Peritoneum (tissue), 1 donor: ENCODE results near the genes SSX2IP, DDAH1, CLCA1 and HS2ST1.

DNA sequence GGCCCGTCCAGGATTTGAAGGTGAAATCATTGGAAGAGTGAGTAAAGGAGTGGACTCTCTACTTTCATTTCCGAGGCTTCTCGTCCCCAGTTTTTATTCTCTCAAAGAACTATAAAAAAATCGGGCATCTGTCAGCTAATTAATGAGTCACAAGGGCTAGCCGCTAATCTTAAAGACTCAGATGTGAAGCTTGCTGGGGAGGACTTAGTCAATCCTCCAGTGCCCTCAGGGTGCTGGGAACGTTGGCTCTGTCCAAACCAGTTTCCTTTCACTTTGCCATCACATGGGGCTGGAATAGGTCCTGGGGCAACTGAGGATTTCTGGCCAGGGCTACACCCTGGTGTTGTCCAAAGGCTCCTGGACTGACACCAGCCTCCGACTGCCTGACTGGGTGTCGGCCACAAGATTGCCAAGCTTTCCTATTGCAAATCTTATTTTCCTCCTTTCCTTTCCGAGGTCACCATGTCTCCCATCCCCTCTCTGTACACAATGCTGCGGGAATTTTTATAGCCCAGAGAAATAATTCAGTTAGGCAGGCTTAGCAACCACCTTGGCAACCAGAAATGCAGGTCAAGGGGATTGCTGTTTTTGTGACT, 29.7 kb upstream of the CTBS start:
- PRO-cap, result no peak

- PRO-cap, result bidirectional peak, plus-strand start at chr1:84690706, minus-strand start at chr1:84690541
These were observed at the start of gene SSX2IP for GRCh38 chr1:84689620-84690581. Gene SSX2IP, minus strand, starts transcription at chr1:84690461.

DNA sequence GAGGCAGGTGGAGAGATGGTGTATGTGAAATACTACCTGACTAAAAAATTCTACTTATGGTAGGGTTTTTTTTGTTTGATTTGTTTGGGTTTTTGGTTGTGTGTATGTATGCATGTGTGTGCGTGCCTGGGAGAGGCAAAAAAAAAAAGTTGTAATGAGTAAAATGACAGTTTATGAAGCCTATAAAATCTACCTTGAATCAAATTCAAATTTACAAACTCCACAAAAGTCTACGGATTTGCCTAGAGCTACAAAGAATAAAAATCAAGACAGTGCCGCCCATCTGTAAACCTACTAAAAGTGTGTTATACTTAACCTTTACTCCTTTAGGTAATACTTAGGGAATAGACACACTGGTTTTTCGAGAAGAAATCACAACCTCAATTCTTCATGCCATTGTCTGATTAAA, 1.2 kb downstream of the SYDE2 start:
- PRO-cap, result no peak

DNA sequence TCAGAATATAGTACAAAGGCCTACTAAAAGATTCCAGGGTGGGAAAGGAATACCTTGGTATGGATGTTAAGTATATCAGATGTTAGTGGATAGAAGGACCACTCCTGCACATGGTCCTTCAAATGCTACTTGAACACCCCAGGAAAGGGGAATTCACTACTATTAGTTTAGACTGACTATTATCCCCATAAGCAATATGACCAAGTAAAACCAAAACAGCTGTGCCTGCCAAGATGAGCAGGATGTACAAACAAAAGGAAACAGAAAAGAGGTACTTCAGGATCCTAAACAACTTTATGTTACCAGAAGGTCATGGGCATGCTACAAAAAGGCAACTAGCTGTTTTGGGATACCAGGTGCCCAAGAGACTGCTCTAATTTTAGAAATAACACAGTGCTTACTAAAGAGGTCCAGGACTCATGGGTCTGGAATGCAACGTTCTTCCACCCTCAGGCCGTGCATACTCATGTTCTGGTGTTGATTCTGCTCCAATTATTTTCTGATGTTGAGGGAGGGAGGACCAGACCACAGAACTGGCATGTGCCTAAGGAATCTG, 37.4 kb upstream of the BCL10 start:
- PRO-cap, result no peak

- PRO-cap, result no peak
These were observed 54.0 kb upstream of the BCL10 start for GRCh38 chr1:85330299-85330917.

GRCh38 chr1:85465020-85465772, at the start of gene DDAH1:
Gene DDAH1, minus strand, starts transcription at chr1:85465159.
- PRO-cap, result bidirectional peak, plus-strand start at chr1:85465305, minus-strand start at chr1:85465157

DNA sequence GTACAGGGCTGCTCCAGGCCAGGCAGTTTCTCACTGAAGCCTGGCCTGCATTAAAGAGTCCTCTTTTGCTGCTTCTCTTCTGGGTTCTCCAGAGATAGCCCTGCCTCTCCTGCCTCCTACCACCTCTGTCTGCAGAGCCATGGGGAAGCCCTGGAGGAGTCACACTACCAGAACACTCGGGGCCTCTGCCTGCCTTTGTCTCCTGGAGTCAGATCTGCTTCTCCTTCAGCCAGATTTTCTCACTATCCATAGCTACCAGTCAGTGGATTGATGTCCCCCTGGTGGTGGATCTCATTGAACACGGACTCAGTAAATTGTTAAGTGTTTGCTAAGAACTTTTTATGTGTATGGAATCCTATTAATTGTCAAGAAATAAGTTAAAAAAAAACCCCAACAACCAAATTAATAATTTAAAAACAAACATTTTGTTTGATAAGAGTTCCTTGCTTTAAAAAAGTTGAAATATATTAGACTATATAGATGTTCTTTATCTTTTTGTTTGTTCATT, 37.8 kb upstream of the DDAH1 start:
- PRO-cap, result no peak

DNA sequence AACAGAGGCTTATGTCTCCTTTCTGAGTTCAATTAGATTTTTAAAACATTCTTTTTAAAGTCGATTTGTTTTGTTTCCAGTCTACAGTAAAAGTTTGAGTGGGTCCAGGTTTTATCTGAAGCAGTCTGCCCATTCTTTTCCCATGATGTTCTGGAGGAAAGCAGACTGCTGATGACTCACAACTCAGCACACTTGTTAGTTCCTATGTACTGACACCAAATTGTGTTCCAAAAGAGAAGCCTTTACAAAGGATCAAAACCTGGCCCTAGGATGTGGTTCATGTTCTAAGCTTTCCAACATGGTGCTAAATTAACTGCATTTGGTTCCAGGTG, 11.4 kb upstream of the CCN1 start:
- PRO-cap, result no peak

- PRO-cap, result no peak
These were observed 1.9 kb upstream of the CCN1 start for GRCh38 chr1:85578674-85579018.

- PRO-cap, result no peak
These were observed 1.1 kb upstream of the CCN1 start for GRCh38 chr1:85579399-85579981.

GRCh38 chr1:85581285-85582356, 1.1 kb downstream of the CCN1 start:
- PRO-cap, result no peak

- PRO-cap, result no peak
These were observed 1.9 kb downstream of the CCN1 start for GRCh38 chr1:85582357-85582911.

DNA sequence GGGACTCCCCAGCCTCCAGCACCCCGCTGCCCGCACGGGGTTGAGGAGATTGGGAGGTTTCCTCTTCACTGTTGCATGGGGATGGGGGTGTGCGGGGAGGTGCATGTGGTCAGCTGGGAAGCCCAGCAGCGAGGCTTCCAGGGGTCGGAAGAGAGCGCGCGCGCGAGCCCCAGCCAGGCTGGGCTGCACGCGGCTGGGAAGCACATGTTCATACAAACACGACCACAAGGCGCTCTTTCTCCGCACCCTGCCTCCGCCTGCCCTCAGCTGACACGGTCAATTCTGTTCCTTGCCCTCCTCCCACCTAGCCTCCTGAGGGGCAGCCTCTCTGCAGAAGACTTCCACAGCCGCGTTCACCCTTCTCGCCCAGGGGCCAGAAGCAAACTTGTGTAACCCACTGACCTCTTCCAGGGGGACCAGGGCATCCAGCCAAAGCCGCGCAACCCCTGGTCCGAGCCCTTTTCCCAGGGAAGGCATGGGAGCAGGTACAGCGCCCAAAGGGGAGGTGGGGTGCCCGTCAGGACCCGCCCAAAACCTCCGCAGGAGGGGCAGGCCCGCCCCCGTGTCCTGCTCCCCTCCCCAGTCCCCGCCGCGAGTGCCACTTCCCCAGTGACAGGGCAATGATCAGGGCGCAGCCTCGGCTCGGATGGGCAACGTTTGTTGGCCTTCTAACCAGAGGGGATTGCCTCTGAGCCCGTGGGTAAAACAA, 1.3 kb downstream of the COL24A1 start:
- PRO-cap, result no peak

DNA sequence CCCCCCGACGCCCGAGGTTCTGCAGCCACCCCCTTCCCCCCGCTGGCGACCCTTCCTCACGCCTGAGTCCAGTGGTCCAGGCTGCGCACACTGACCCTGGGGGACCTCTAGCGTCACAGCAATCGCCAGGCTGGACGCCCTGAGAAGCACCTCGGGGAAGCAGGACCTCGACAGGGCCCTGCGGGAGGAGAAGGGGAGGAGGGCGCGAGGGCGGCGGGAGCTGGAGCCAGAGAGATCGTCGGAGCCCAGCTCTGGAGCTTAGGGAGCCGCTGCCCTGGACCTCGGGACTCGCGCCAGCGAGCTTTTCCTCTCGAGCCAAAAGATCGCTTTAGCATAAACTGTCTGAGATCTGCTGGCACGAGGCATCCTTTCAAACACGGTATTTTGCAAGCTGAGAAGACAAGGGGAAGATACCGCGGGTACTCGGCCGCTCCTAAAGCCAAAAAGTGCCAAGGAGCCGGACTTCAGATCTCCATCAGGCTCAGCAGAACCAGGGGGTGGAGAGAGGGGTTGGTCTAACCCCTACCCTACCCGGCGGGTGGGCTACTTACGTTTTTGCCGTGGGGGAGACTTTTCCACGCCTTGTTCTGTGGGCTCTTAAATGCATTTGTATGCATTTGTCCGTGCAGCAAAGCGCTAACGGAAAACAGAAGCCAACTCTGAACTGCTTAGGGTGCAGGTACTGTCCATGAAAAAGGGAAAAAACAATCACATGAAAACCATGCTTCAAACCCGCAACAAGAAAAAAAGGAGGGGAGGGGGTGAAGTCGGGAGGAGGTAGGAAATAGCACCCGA, 585 bp downstream of the COL24A1 start:
- PRO-cap, result no peak

DNA sequence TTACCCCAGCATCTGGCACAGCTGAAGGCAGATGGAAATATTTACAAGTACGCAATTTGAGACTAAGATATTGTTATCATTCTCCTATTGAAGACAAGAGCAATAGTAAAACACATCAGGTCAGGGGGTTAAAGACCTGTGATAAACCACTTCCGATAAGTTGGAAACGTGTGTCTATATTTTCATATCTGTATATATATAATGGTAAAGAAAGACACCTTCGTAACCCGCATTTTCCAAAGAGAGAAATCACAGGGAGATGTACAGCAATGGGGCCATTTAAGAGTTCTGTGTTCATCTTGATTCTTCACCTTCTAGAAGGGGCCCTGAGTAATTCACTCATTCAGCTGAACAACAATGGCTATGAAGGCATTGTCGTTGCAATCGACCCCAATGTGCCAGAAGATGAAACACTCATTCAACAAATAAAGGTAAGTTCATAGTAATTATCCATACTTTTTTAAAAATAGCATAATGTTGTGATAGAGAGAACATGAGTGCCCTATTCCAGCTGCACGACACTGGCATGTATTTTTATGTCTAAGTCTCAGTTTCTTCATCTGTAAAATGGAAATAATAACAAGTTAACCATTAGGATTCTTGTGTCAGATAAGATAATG, at the start of gene CLCA1:
TSS of gene CLCA1 (plus strand) at position 225 of the 620 bp plus-strand sequence.
- PRO-cap, result no peak

DNA sequence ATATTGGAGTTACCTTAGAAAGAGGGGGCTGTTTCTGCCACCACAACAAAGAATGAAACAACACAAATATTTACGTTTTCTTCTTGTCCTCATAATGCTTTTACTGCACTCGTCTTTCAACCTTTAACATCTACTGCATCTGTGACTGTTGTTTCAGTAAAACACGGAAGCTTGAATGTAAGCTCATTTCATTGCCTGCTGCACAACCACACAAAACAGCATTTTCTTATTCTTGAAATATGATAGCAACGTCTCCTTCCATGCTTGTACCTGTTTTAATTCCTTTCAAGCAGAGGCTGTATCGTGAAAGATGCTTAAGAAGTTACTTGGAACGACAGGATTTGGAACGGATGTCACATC, 802 bp upstream of the SH3GLB1 start:
- PRO-cap, result no peak

GRCh38 chr1:86914544-86915015, at the start of gene HS2ST1:
Gene HS2ST1, plus strand, starts transcription at chr1:86914635.
- PRO-cap, result unidirectional peak, plus-strand start at chr1:86914674

GRCh38 chr1:87449137-87450173, 120.8 kb downstream of the LMO4 start:
- PRO-cap, result no peak

- PRO-cap, result no peak
These were observed 2.3 kb downstream of the GBP1 start for GRCh38 chr1:89062676-89063218.

DNA sequence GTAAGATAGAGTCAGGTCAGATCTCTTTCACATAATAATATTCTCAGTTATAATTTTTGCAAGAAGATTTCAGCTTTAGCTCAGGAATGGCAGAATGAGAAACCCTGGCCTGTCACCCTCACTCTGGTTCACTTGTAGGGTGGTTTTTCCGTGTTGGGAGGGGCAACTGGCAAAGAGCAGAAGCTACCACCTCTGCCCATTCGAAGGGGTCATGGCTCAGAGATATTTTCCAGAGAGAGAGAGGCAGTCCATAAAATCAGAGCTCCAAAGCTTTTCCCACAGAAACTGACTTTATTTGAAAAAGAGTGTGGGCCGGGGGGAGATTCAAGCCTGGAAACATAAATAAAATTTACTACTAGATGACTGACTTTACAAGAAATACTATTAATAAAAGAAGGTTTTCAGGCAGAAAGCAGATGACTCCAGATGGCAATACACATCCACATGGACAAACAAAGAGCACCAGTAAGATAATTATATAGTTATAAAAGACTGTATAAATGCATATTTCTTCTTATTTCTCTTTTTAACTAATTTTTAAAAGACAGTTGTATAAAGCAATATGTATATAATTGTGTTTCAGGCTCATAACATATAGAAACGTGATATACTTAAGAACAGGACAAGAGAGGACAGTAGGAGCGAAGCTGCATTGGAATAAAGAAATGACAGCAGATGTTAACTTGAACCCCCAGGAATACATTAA, 3.8 kb upstream of the GBP1 start:
- PRO-cap, result no peak